ENCODE measurements around a stretch of chr11.

- RAMPAGE, long total RNA = no peak
- RRBS = no CpG with 5 or more reads among the region's 15 CpGs
These were observed 116.5 kb upstream of the NAV2 start for GRCh38 chr11:19595817-19596885.

DNA sequence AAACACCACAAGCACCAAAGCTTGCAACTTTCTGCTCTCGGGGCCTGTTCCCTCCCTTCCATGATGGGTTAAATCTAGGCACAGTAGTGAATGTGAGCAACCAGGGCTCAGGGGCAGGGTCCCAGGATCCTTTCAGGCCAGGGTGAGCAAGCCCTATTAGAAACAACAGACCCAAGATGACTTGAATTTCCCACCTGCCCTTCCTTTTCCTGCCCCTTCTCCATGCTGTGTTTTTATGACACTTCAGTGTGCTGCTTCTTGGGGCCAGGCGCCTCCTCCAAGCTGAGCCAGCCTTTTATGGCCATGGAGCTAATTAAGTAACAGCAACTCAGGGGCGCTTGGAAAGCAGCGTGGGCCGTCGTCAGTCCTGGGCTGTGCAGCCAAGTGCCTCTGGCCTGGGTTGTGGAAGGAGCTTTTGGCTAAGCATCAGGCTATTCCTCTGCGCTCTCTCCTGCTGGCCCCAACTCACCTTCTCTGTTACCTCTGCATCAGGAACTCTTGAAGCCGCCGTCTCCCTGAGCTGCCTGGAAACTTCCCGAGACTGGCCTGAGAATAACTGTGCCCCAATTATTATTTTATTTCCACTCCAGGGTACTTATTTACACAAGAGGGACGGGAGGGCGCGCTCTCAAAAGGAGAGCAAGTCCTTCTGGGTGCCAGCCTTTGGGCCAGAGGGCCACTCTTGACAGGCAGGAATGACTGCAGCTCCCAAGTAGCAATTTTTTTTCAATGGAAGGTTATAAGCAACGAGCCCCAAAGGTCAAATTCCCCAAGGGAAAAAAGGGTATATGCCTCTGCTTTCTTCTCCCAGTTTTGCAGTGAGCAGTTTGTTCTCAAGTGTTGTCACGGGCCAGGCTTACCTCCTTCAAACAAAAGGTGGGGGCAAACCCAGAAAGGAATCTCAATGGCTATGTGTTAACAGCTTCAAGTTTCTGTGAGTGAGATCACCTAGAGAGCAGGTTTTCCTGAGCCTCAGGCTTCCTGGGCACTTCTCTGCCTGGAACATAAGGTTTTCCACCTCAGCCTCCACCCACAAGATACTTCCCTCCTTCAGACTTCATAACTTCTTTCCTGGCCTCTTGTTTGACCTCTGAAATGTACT is 38.6 kb upstream of the NAV2 start:
- RAMPAGE, long total RNA = no peak
- RRBS = no CpG with 5 or more reads among the region's 15 CpGs

- RAMPAGE, long total RNA = no peak
- RRBS = no CpG with 5 or more reads among the region's 5 CpGs
These were observed 72.1 kb downstream of the NAV2 start for GRCh38 chr11:19784650-19785276.

DNA sequence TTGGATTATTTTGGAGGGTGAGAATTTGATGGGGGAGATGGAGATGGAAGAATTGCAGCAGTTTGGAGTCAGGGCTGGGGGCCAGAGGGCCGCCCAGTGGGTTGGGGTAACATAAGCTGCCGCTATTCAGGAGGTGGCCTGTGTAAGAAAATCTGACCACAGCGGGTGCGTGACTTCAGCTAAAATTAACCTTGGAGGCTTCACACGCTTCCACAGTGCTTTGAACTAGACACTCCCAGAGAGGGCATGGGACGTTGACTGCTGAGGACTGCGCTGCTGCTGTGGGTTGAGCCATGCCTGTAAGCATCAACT is 100.8 kb downstream of the NAV2 start:
- RAMPAGE, long total RNA = no peak
- RRBS = no CpG with 5 or more reads among the region's 7 CpGs

GRCh38 chr11:19836804-19837718 is 124.4 kb downstream of the NAV2 start:
- RAMPAGE, long total RNA = no peak
- RRBS = no CpG with 5 or more reads among the region's 6 CpGs

DNA sequence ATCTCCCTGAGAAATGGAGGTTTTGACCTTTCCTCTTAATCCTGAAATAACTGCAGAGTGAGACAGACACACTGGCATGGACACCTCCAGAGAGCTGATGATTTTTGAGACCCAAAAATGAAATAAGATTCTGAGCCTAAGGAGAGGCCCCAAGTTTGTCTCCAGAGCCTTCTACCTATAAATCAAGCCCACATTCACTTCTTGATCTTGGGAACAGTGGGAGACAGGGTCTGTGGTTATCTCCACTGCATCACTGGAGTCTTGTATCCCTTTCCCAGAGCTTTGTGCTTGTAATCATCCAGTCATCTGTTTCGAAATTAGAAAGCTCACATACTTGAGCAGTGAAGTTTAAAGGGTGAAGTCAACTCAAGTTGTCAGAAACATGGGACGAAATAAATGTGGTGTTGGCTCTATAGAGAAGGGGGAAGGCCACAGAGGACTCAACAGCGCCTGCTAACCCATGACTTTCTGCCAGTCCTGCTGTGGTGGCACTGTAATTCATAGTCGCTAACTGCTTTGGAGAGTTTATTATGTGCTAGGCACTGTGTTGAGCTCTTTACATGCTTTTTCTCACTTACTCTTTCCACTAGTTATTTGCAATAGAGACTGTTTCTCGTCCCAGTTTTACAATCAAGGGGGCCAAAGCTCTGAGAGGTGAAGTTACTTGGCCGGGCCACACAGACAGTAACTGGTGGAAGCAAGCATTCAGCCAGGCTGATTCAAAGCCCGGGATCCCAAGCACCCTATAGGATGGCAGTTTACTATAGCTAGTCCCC is 197.4 kb downstream of the DBX1 start:
- RAMPAGE, long total RNA = no peak
- RRBS = 97% methylated on average over 2 of the region's 7 CpGs

DNA sequence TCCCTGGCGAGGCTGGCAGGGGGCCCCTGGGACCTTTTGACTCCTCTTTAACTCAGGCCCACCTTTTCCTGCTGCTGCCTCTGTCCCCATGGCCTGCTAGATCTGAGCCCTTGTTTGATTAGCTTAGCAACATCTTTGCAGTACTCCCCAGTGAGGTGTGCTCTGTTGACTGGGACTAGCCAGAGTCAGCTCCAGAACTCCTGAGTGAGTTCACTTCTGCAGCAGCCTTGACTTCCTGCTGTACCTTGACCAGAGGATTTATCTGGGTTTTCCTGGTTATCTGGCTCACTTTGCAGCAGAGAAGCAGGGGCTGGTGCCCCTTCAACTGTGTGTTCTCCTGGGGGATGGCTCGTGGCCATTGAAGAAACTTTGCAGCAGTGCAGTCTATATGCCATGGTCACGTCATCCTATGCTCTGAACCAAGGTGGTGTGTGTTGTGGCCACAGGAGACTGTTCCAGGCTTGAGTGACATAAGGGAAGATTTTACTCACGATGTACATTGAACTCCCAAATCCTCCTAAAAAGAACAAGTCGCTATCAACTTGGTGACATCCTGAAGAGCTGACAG is 183.7 kb downstream of the DBX1 start:
- RAMPAGE, long total RNA = no peak
- RRBS = no CpG with 5 or more reads among the region's 5 CpGs

DNA sequence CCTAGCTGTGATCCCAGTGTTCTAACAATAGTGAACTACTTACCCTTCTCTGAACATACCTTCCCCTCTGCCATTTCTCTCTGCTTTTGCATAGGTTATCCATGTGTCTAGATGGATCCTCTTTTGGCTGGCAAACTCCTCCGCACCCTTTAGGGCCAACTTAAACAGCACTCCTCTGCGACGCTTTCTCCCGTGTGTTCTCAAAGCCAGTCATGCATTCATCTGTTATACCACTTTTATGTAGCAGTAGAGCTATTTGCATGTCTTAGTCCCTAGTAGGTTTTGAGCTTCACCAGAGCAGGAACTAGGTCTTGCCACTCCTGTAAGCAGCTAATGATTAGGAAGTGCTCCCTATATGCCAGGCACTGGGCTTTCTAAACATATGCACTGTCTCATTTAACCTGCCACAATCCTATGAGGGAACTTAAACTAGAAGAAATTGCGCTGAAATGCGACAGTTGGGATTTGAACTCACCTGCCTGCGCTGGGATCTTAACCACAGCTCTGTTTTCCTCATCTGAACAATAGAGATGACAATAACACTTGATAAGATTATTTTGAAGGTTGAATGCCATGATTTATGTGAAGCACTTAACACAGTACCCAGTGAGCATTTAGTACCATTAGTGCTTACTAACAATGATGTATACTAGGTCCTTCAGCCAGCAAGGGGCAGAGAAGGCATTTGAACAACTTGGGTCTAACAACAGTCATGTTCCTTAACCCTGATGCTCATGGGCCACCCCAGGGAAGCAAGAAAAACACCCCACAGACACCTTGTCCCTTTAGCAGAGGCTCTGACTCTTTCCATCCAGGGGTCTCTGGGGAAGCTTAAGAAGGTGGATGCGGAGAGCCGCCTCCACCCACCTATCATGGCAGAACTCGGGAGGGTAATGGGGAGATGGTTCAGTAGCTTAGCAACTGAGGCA is 180.6 kb downstream of the DBX1 start:
- RAMPAGE, long total RNA = no peak
- RRBS = no CpG with 5 or more reads among the region's 10 CpGs

DNA sequence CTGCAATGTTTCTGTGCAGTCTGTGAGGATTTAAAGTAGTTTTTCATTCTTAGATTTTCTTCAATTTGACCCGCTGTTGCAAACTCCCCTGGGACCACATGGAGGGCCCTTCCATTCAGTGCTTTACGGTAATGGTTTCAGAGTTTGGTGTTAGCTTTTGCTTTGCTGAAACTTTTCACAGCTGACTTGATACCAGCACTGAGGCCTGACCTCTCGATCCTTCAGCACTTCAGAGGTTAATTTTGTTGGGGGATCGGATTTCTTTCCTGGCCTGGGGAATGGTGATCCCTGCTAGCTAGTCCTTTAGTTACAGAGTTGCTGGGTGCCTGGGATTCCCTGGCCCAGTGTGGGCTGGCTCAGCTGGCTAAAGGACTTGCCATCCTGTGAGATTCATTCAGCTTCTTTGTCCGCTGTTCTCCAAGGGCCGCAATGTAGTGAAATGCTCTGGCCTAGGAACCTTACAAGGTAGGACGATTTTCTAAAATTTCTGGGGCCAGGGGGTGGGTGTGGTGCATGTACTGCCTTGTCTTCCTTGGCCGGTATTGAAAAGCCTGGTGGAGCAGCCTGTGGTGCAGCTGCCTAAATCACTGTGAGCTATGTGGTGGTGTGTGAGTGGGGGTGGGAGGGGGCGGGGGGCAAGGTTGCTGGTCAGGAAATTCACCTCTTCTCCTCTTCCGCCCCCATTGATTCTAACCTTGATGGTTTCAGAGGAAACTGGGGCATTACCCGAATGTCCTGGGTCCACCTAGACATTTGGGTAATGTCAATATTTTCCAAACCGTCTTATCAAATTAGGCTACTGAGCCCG is 137.4 kb downstream of the DBX1 start:
- RAMPAGE, long total RNA = no peak
- RRBS = no CpG with 5 or more reads among the region's 13 CpGs

DNA sequence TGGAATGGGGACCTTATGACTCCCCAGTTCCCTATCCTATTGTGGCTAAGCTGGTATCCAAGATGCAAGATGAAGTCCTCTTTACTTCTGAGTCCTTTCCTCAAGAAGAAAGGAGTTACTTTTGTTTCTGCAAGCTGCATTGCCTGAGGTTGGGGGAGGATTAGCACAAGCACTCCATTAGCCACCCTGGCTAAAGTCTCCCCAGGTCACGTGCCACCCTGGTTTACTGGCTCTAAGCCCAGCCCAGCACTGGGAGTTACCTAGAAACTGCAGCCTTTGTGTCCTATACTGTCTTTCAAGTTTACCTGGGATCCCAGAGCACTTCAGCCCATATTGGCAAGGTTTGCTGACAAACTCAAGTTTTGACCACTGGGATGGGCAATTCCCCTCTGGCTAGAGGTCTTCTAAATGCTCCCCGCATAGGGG is 78.4 kb upstream of the DBX1 start:
- RAMPAGE, long total RNA = no peak
- RRBS = no CpG with 5 or more reads among the region's 2 CpGs

GRCh38 chr11:20387799-20388497 is 432 bp downstream of the PRMT3 start:
- RAMPAGE, long total RNA = no peak
- RRBS = 1% methylated on average over 11 of the region's 44 CpGs

- RAMPAGE, long total RNA = no peak
- RRBS = no CpG with 5 or more reads among the region's 16 CpGs
These were observed 576 bp upstream of the ANO5 start for GRCh38 chr11:22192256-22192762.

GRCh38 chr11:24734744-24735295 is 238.0 kb downstream of the LUZP2 start:
- RAMPAGE, long total RNA = no peak
- RRBS = no CpG with 5 or more reads among the region's 5 CpGs

DNA sequence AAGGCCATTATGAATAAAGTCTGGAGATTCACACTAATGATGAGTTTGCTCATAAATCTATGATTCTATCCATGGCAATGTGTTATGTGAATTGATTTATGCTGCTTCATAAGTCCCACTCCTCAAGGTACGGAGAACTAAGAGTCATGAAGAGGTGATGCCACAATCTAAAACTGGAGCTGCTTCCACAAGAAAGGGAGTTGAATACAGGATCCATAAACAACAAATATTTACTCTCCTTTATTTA is 367.7 kb downstream of the LUZP2 start:
- RAMPAGE, long total RNA = no peak
- RRBS = no CpG with 5 or more reads among the region's 1 CpG

DNA sequence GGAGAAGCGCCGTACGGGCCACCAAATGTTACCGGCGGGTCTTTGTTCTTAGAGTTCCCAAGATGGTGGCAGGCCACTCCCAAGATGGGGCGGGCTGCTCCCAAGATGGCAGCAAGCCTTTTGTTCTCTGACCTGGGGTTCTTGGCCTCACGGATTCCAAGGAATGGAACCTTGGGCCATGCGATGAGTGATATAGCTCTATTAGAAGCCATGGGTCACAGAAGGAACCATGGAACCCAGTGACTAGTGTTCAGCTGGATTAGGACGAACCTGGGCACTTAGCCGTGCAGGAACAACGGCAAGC is 25.0 kb upstream of the MUC15 start:
- RAMPAGE, long total RNA = no peak
- RRBS = 93% methylated on average over 4 of the region's 11 CpGs

GRCh38 chr11:26669092-26669679 is 52.7 kb downstream of the SLC5A12 start:
- RAMPAGE, long total RNA = no peak
- RRBS = no CpG with 5 or more reads among the region's 1 CpG

DNA sequence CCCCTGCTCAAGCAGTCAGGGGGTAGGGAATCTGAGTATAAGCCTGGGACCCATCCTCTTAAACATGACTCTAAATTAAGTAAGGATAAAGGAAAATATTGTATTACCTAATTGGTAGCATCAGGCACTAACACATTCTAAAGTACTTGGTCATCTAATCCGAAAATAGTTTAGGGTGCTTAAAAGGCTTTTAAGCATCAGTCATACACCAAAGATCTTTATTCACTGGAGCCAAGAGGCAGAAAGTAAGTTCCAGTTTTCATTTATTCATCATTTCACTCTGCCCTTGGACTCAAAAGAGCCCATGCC is 119.9 kb upstream of the SLC5A12 start:
- RAMPAGE, long total RNA = no peak
- RRBS = no CpG with 5 or more reads among the region's 1 CpG

GRCh38 chr11:26964790-26965222 is 29.1 kb upstream of the FIBIN start:
- RAMPAGE, long total RNA = no peak
- RRBS = no CpG with 5 or more reads among the region's 10 CpGs

DNA sequence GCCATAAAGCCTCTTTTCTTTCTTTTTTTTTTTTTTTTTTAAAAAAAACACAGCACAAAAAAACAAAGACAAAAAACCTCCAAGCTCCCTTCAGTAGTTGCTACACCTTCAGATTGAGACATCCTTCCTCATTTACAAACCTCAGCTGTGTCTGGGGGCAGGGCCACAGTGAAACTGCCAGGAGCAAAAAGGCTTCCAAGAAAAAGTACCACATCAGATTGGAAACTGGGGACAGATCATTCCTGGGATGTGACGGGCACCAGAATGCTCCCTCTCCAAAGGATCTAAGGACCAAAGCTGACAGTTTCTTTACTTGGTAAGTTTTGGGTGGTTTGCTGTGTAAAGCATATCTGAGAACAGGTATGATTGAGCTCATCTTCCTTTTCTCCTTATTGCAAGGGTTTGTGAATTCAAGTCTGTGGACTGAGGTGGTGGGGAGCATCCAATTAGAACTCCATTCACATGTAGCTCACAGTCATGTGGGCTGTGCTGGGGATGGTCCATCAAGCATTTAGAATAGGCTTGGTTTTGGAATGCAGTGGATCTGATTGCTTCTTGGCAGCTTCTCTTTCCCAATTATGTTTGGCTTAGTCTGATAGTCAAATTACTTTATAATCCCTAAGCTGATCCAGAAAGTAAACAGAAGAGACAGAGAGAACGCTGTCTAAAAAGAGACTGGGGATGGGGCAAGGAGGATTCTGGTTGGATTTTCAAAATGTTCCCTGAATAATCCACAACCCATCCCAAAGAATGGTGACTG is 728 bp downstream of the BBOX1 start:
- RAMPAGE, long total RNA = no peak
- RRBS = no CpG with 5 or more reads among the region's 2 CpGs

GRCh38 chr11:27187866-27188327 is 147.3 kb downstream of the BBOX1 start:
- RAMPAGE, long total RNA = no peak
- RRBS = no CpG with 5 or more reads among the region's 3 CpGs

Data from hepatocyte (in vitro differentiated cells and primary cell).